ENCODE measurements around a stretch of chr19.

DNA sequence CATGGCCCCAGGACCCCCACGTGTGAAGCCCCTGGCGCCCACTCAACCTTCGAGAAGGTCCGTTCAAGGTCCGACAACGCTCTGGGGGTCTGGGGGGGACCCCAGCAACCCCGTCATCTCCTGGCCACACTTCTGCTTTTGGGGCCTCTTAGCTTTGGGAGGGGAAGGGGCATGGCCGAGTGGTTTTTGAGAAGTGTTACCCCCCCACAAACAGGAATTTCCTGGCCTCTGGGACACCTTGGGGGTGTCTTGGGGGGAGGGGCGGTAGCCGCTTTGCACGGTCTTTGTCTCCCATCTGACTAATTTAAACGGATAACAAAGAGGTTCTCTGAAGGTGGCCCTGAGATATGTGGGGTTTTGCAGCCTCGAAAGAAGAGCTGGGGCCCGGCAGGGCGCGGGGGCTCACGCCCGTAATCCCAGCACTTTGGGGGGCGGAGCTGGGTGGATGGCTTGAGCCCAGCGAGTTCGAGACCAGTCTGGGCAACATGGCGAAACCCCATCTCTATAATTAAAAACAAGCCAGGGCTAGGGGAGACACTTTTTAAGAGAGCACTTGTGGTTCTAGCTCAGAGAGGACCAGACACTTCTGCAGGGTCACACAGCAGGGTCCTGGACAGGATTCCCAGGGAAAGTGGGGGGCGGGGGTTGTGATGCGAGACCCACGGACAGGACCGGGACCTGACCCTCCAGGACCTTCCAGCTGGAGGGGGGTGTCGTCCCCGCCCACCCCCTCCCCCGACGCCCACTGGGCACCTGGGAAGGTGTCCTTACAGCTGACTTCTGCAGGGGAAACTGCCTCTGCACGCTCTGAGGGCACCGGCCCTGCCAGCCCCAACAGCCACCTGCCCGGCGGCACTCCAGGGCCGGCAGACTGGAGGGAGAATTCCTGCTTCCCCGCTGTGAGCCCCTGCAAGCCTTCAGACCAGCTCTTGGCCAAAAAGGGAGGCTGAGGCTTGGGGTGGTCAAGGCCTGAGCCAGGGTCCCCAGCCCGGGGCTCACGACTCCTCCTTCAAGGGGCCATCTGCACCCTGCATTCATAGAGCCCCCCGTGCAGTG is 927 bp downstream of the CNN2 start:
- PRO-cap, 8 experiments, result peak in 3 of 8 experiments; most common plus-strand start position 138 of the sequence (in 1); most common minus-strand start position 122 of the sequence (in 3)

DNA sequence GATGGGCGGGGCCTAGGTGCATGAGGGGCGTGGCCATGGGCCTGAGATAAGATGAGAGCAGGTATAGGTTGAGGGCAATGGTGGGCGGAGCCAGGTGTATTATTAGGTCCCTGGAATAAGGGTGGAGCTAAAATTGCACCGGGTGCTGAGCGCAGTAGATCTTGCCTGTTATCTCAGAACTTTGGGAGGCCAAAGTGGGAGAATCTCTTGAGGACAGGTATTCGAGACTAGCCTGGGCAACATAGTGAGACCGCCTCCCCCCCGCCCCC is 5.4 kb downstream of the ABCA7 start:
- PRO-cap, 8 experiments, result no peak in any of the 8 experiments

GRCh38 chr19:1071420-1071829 is 4.5 kb downstream of the ARHGAP45 start:
- PRO-cap, 8 experiments, result no peak in any of the 8 experiments

DNA sequence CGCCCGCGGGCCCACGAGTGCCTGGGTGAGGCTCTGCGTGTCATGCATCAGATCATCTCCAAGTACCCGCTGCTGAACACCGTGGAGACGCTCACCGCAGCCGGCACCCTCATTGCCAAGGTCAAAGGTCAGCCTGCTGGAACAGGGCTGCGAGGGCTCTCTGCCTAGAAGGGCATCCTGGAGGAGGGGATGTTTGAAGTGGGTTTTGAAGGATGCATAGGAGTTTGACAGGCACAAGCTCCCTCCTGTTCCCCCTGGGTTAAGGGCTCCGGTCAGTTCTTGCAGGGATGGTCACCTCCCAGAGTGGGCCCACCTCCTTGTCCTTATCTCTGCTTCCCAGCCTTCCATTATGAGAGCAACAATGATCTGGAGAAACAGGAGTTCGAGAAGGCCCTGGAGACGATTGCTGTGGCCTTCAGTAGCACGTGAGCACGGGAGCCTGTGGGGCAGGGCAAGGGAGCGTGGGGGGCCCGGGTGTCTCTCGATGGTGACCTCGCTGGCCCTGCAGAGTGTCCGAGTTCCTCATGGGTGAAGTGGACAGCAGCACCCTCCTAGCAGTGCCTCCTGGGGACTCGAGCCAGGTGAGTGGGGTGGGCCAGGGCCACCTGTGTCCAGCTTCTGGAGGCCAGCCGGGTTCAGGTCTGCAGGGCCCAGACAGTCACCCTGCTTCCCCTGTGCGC is 6.3 kb downstream of the ARHGAP45 start:
- PRO-cap, 8 experiments, result peak in 4 of 8 experiments; most common plus-strand start position 385 of the sequence (in 3)

- PRO-cap, 8 experiments, result peak in 7 of 8 experiments; most common plus-strand start chr19:1082625 (in 5); most common minus-strand start chr19:1082631 (in 5)
These were observed 12.6 kb downstream of the POLR2E start for GRCh38 chr19:1082193-1083381.

DNA sequence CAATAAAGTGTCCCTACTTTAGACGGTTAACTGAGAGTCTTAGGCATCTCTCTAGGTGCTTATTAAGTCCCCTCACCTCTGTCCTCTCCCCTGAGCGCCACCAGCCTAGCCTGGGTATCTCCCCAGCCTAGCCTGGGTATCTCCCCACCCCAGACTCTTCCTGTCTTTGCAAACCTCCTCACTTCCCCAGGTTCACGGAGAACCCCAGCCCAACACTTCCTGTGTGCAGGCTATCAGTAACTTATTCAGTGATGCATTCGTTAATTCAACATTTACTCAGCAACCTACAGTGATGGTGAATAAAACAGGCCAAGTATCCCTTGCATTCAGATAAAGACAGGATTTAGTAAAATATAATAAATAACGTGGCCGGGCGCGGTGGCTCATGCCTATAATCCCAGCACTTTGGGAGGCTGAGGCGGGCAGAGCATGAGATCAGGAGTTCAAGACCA is 678 bp upstream of the POLR2E start:
- PRO-cap, 8 experiments, result no peak in any of the 8 experiments

DNA sequence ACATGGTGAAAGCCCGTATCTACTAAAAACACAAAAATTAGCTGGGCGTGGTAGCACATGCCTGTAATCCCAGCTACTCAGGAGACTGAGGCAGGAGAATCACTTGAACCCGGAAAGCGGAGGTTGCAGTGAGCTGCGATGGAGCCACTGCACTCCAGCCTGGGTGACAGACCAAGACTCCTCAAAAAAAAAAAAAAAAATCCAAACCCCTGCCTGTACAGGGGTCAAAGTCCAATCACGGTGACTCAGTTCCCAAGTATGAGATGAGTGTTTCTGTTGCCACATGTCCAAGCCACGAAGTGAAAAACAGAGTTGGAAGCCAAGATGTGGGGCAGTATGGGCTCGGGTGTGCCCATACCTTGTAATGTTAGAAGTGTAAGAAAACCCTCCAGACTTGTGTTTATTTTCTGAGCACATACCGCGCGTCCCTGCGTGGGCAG is 1.4 kb upstream of the GPX4 start:
- PRO-cap, 8 experiments, result peak in 5 of 8 experiments; most common plus-strand start position 329 of the sequence (in 4); most common minus-strand start position 183 of the sequence (in 2)

DNA sequence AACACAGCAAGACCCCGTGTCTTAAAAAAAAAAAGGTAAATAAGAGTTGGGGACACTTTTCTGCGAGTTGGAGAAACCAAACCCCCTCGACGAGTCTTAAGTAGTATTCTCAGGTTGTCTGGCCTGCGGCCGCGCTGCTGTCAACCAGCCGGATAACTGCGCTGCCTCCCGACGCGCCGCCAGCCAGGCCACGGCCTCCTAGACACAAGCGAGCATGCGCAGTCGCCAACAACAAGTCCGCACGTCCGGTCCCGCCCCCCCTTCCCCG is 262 bp upstream of the GPX4 start:
- PRO-cap, 8 experiments, result peak in 8 of 8 experiments; most common minus-strand start position 158 of the sequence (in 7)

DNA sequence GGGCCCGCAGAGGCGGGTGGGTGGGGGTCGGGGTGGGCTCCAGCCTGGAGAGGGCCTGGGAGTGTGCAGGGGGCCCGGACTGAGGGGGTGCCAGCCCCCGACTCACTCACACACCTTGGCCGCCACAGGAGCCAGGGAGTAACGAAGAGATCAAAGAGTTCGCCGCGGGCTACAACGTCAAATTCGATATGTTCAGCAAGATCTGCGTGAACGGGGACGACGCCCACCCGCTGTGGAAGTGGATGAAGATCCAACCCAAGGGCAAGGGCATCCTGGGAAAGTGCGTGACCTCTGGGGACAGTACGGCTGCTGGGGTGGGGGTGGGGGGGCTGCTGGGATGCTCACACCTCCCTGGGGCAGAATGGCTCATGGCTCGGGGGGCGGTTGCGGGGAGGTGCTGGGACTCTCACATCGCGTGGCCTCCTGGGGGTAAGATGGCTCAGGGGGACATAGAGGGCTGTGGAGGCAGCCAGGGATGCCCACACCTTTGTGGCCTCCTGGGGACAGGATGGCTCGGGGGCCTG is 1.8 kb downstream of the GPX4 start:
- PRO-cap, 8 experiments, result peak in 1 of 8 experiments; most common plus-strand start position 376 of the sequence (in 1); most common minus-strand start position 110 of the sequence (in 1)

DNA sequence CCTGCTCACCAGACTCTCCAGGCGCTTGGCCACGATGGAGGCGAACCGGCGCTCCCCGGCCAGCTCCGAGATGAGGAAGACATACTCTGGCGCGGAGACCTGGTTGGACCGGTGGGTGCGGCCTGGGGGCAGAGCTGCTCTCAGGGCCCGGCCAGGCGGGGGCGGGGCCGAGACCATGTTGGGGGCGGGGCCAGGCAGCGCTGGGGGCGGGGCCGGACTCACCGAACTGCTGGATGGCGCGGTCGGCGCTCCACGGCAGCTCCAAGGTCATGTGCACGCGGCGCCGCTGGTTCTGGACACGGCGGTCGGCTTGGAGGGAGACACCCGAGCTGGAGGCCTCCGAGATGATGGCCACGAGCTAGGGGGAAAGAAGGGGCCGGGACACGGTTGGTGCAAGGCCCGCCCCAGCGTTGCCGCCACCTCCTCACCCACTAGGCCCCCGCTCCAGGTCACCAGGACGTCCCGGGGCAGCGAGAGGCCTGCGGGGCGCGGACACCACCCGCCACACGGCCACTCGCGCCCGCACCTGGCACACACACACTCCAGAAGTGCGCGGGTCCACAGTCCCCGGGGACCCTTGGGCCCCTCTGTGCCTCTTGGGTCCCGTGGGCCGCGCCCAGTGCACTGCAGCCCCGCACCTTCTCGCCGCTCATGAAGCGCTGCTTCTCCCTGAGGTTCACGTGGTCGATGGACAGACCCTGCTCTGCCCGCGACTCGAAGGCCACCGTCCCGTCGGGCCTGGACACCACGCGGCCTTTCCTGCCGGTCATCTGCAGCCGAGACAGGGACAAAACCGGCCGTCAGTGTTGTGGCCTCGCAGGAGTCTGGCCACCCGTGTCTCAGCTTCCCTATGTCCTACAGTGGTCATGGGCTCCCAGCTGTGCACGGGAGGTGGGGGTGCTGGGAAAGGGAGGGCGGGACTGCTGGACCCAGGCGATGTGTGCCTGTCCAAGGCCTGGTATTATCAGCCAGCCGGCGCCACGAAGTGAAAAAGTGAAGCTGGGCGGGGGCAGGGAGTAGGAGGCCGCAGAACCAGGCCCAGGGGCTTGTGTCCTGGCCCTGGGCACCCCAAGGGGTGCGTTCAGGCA is 8.7 kb downstream of the GPX4 start:
- PRO-cap, 8 experiments, result peak in 4 of 8 experiments; most common plus-strand start position 218 of the sequence (in 1); most common minus-strand start position 266 of the sequence (in 3)

GRCh38 chr19:1162606-1163042 is 11.4 kb downstream of the SBNO2 start:
- PRO-cap, 8 experiments, result peak in 4 of 8 experiments; most common minus-strand start chr19:1162842 (in 4)

DNA sequence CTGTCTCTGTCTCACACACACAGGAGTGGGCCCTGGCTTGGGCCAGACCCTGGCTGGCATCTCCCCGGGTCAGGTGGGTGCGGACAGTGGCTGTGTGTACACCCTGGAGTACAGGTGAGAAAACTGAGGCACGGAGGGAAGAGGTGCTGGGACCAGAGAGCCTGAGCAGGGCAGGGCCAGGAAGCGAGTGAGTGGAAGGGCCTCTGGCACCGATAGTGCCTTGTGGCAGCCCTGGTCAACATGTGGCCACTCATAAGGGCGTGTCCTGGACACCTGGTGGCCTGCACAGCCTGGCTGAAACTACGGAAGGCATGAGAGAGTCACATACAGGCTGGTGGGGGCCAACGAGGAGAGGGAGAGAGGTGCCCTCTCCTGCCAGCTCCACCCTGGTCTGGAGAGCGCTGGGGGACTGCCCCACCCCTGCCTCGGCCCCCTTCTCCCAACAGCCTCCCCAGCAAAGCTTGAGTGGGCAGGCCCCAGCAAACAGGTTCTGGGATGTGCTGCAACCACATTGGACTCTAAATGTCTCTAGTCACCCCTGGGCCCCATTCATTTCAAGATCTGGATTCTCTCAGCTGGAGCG is 6.0 kb downstream of the CBARP start:
- PRO-cap, 8 experiments, result no peak in any of the 8 experiments

DNA sequence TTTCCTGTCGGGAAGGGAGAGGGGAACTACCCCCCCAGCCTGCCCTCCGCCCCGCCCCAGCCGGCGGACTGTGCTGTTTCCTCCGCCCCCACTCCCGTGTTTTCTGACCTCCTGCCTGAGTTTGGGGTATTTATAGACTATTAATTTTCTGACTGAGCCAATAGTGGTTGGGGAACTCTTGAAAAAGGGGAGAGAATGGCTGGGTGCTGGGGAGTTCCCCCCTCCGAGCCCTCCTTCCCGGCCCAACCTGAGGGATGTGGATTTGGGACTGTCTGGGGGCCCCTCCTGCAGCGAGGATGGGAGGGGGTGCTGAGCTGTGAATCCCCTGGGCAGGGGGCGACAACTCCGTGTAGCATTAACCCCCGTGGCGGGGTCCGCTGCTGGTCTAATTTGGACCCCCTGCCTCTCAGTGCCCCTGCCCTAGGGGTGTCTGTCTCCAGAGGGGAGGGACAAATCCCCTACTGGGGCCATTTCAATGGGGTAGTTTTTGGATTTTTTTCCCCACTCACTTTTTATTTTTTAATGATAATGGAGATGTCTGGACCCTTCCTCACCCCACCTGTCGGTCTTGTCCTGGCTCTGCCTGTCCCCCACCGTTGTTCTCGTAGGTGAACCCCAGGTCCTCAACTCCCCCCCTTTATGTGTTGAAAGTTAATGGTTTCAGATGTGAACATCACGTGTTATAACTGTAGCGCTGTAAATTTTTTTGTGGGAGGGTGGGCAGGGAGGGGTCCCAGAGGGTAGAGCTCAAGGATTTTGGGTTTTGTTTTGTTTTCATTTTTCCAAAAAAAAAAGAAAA is 9.8 kb downstream of the MIDN start:
- PRO-cap, 8 experiments, result peak in 7 of 8 experiments; most common plus-strand start position 248 of the sequence (in 6); most common minus-strand start position 105 of the sequence (in 1)

DNA sequence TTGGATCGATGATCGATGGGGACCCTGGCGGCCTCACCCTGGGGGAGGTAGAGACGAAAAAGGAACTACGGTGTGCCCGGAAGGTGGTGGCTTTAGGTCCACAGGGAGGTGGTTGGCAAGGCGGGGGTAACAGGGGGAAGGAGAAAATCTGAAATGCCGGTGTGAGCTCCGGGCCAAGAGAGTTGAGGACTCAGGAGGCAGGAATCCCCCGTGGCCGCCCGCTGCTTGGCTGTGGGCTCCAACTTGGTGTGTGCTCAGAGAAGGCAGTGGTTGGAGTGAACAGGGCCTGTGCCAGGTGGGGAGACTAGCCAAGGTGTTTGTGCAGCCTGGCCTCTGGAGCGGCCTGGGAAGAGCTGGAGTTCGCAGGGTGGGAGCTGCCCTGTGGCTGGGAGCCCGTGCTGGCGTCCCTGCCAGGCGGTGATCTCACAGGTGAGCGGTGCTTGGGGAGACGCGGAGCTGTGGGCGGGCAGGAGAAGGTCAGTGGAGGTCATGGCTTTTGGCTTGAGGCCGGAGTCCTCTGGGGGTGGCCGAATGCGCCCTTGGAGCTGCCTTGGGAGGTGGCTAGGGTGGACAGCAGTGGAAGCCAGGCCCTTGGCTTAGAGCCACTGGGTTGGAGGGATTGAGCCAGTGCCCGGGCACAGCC is 7.3 kb upstream of the CIRBP start:
- PRO-cap, 8 experiments, result peak in 6 of 8 experiments; most common plus-strand start position 149 of the sequence (in 3); most common minus-strand start position 61 of the sequence (in 3)

GRCh38 chr19:1268805-1269212 is 323 bp upstream of the CIRBP start:
- PRO-cap, 8 experiments, result peak in 2 of 8 experiments; most common plus-strand start chr19:1269185 (in 1); most common minus-strand start chr19:1269058 (in 1)

DNA sequence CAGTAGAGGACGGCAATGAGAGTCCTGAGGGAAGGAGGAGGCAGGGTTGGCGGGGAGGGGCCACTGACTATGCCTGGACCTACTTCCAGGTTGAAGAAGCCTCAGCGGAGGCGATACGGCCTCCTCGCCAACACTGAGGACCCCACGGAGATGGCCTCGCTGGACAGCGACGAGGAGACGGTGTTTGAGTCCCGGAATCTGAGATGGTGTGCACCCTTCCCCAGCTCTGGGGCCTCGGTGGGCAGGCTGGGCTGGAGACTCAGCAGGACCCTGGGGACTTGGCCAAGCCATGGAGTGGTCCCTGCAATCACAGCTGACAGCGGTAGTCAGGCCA is 1.7 kb downstream of the FAM174C start:
- PRO-cap, 8 experiments, result peak in 1 of 8 experiments; most common plus-strand start position 184 of the sequence (in 1)

- PRO-cap, 8 experiments, result no peak in any of the 8 experiments
These were observed 1.3 kb upstream of the EFNA2 start for GRCh38 chr19:1284157-1285022.

DNA sequence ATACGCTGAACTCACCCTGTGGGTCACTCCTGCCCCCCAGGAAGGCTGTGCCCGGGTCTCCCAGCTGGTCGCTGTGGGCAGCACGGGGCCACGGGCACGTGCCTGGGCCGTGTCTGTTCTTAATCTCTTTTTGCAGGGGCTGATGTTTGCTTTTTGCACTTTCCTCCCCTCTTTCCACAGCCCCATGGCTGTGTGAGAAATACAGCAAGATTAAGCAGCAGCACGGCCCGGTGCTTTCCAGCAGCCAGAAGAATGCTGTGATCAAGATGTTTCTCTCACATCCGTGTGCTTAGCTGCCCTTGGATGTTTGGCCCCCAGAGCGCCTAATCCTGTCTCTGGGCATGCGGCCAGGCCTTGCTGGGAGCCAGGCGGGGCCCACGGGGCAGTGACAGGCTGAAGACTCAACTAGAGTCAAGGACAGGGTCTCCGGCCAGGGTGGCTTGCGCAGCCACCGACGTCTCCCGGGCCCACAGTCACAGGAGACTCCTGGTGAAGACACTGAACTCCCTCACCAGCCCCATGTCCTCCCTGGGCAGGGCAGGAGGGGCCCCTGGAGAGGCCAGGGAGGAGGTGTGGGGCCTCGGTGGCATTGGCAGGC is 10.3 kb upstream of the NDUFS7 start:
- PRO-cap, 8 experiments, result no peak in any of the 8 experiments

GRCh38 chr19:1437881-1438317 is 297 bp upstream of the RPS15 start:
- PRO-cap, 8 experiments, result no peak in any of the 8 experiments

- PRO-cap, 8 experiments, result no peak in any of the 8 experiments
These were observed 6.7 kb downstream of the C19orf25 start for GRCh38 chr19:1472305-1472796.